SP-49 (cell line): ENCODE results near the gene NUAK1.

GRCh38 chr12:104481097-104481464 lies 24.3 kb downstream of the CHST11 start:
- PRO-cap, result no peak

- PRO-cap, result no peak
Measured at GRCh38 chr12:104486247-104486921, 29.6 kb downstream of the CHST11 start.

DNA sequence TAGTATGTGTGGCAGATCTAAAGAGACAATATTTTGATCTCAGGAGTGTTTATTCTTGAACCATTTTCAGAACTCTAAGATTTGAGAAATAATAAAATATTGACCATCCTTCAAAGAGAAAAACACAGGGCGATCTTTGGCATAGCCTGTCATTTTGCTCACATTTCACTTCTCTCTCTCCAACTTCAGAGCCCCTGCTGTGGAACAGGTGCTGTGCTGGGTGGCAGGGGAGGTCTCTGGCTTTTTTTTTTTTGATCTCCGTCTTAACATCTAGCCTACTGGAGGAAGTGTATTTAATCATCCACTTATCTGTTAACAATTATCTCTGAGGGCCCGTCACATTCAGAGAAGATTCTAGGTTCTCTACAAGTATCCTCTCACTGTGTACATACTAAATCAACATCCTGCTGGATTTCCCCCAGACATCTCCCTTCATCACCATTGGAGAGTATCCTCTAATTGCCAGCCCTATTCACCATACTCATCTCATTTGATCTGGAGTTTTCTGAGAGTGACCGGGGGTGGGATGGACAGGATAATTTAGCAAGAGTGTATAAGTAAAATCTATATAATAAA lies 34.1 kb downstream of the CHST11 start:
- PRO-cap, result no peak

DNA sequence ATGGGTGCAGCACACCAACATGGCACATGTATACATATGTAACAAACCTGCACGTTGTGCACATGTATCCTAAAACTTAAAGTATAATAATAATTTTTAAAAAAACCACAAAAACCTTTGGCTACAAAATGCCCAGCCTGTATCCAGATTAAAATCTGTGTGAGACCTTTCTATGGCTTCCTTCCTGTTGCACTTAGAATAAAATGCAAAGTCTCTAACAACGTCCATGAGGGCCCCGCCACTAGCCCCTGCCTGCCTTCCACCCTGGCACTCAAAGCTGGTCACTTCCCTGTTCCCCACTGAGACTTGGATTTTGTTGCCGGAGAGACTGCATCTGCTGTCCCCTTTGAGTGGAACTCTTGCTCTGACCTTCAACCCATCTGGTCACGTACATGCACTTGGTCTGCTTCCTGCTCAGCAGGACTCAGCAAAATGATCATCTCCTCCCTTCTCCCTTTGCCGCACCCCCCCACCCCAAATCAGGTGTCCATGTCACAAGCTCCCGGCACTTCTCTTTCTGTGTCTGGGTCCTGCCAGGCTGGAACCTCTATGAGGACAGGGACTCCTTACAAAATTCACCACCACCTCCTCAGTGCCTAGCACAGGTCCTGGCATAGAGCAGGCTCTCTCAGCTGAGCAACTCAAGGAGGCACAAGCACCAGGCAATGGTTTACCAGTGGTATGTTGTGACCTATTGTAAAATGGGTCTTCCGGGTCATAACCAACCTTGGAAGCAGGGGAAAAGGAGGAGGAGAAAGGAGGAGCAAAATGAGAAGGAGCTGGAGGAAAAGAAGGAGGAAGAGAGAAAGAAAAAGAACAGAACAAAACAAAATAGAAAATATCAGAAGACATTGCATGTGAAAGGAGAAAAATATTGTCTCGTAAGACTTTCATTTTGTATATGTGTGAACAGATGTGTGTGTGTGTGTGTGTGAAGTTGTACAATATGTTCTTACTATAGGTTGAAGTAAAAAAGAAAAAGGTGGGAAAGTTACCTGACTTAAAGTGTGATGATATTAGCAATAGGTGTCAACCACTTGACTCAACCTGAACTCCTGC lies 181.0 kb downstream of the CHST11 start:
- PRO-cap, result no peak

DNA sequence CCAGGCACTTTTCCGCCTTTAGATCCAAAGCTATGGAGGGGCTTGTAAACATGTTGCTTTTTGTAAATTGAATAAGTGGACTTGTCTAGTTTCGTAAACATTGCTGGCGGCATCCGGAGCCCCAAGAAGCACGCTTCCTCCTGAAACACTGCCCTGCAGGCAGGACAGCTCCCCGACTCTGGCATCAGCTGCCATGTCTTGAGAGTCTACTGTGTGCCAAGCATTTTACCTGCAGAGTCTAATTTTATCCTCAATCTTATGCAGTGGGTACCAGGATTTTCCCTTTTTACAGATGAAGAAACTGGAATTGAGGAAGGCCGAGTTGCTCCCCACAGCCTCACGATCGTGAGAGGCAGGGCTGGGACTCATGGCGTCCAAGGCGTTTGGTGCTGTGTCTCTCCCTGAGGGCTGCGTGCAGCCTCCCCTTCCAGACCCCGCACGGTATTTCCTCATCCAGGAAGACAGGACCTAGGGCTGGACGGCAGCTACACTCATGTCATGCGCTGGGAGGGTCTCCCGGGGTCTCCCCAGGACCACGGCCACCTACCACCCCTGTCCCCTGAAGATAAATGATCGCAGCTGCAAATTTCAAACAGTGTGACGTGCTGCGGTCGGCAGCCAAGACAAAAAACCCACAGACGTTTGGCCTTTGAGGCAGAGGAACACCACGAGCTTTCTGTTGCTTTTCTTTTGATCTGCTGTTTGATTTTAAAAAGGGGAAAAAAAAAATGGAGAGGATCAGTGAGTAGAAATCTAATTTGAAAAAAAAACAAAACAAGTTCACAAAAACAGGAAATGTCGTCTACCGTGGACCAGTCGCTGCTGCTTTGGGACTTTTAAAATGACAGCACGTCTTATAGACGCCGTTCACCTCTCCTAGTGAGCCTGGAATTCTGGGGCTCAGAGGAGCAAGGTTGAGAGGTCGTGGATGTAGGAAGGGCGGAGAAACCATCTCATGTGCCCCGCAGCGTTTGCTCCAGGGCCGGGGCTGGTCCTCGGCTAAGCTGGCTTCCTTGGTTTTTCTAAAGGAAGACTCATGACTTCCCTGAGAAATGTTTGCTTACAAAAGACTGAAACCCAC lies 237.7 kb downstream of the SLC41A2 start:
- PRO-cap, result unidirectional peak, minus-strand start at position 571 of the sequence

- PRO-cap, result no peak
Measured at GRCh38 chr12:104944227-104944854, 13.7 kb downstream of the SLC41A2 start.

DNA sequence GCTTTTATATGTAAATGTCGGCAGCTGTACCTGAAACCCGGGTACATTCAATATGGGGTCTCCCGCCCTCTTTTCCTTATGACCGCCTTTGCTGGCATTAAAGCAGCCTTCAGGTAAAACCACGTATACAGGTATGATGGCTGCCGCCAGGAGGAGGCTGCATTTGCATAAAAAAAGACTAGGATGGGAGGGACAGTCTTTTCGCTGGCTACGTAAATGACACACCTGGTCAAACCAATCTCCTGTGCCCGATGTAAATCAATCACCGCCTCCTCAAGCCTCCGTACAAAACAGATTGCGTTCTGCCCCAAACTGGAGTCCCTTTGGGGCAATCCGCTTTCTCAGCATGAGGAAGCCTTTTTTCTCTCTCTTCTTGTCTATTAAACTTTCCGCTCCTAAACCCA lies 8.1 kb upstream of the ALDH1L2 start:
- PRO-cap, result no peak

DNA sequence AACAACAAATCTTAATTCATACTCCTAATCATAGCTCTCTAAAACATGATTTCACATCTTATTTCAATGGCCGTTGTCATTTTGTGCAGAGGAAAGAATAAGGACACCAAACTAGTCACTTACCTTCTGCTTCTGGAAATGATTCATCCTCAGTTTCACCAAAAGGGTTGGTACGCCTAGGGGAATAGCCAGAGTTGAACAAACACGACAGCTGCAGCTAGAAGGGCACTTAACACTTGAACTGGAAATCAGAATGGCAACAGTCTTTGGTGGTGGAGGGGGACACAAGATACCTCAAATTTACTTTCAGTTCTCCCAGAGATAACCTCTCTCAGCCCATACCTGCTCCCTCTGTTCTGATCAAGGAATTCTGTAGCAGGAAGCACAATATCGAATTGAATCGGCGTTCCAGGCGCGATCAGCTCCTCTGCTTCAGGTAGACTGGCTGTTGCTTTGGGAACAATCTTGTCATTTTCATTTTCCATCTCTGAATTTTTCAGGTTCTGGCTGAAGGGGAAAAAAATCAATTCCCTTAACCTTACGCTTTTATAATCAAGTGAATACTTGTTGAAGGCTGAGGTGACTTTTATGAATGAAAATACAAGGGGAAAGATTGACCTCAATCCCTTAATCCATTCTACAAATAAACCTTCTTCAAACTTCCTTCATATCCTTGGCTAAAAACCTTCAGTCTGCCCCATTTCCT lies 46.2 kb downstream of the APPL2 start:
- PRO-cap, result no peak

DNA sequence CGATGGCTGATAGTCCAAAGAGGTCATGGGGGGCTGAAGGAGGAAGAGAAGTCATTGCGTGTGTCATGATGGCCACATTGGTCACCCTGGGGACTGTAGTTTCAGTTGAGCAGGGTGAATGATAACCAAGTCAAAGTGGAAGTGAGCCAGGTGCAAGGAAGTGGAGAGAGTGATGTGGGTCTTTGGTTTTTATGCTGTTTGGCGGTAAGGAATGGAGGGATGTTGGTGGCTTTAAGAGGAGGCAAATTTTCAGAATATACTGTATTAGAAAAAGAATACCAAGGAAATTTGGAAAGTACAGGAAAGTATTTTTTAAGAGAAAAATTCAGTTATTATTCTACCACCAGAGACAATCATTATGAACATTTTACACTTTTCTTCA lies 21.7 kb downstream of the C12orf75 start:
- PRO-cap, result no peak

DNA sequence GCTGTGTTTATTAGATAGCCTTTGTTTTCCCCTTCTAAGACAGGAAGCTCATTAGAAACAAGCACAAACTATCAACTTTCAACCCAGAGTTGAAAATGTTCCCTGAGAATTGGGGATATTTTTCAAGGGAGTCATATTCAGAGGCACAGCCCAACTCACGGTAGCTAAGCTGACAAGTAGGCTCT lies 155.1 kb downstream of the C12orf75 start:
- PRO-cap, result no peak

DNA sequence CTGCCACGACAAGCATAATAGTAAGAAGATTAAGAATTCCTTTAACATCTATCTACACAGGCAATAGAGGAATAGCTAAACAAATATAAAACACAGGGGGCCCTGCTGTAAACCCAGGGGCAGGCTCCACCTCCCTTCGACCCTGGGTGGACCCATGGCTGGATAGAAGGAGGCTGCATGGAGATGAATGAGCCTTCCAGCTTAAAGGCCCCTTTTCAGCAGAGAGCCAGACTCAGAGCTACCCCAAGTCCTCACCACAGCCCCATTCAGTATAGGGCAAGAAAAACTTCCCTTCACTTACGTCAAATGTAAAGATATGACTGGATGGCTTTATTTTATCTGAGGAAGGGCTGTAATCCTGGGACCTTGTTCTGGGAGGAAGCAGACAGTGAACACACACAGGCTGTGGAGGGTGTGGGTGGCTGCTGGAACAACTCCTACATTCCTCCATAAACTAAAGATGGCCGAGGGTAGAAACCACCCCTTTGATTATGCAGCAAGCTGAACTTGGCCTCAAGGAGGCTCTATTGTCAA lies 30.5 kb downstream of the NUAK1 start:
- PRO-cap, result no peak

DNA sequence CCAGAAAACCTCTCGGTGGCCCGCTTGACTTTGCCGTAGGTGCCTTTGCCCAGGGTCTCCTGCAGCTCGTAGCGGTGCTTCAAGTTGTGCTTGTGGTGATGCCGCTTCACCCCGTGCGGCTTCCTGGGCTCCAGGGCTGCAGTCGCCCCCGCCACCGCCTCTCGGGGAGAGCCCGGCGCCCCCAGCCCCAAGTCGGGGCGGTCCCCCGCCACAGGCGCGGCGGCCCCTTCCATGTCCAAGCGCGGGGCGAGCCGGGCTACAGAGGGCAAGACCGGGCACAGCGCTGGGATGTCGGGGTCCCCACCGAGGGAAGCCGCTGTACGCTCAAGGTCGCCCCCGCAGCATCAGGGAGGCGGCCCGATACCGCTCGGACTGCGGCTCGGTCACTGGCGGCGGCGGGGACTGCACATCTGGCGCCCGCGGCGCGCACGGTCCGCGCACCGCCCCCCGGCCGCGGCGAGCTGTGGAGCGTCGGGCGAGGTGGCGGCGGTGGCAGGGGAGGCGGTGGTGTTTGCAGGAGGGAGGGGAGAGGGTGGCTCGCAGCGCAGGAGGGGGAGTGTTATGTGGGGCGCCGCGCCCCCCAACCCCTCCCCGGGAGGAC lies at the start of gene NUAK1:
Gene NUAK1, minus strand, starts transcription at position 534 of the 601 bp plus-strand sequence.
- PRO-cap, result bidirectional peak, plus-strand start at position 478 of the sequence, minus-strand start at position 485 of the sequence

GRCh38 chr12:106198148-106198539 lies 49.7 kb downstream of the CKAP4 start:
- PRO-cap, result no peak

DNA sequence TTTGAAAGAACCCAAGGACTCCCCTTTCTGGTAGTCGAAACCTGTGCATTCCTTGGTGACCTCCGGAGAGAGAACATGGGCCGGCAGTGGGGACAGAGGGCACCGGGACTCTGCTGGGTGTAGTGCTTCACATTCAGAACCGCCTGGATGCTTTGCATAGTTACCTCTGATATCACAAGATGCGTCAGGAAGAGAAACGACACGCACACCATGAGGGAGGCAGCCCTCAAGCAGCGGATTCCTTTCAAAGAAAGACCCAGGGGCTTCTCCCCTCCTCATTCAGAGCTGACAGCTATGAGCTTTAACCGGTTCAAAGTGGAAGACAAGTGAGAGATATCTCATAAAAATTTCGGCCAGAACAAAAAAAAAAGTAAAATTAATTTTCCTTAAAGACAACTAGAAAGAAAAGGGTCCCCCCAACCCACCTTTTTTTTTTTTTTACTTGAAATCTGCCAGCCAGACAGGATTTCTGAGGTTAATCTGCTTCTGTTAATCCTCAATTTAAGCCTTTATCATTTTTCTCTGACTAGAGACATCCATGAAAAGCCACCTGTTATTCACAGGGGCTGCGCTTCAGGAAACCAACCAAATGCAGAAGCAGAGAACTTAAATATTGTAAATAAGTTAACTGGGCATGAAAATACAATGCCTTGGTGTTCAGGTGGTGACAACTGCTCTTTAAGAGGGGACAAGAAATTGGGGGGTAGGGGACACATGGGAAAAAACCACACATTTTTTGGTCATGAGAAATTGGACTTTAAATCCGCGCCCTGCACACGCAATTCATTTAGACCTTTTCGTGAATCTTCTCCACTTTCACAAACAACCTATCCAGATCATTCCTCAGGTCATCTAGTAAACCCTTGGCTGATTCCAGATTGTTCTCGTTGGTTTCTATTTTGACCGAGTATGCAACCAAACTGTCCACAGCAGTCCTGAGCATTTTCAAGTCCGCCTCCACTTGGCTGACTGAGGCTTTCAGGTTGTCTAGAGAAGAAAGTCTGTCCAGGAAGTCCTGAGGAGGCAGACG lies 9.3 kb downstream of the CKAP4 start:
- PRO-cap, result no peak

GRCh38 chr12:106251575-106252021 lies 3.8 kb upstream of the CKAP4 start:
- PRO-cap, result no peak

- PRO-cap, result no peak
Measured at GRCh38 chr12:106305221-106305853, 2.8 kb downstream of the TCP11L2 start.

- PRO-cap, result no peak
Measured at GRCh38 chr12:106369439-106370198, 12.1 kb downstream of the POLR3B start.

GRCh38 chr12:106633015-106633257 lies 50.1 kb downstream of the RFX4 start:
- PRO-cap, result no peak

- PRO-cap, result no peak
Measured at GRCh38 chr12:106684473-106685026, 89.9 kb upstream of the RIC8B start.

GRCh38 chr12:106753370-106754311 lies 20.8 kb upstream of the RIC8B start:
- PRO-cap, result no peak